Skeletal muscle cell (primary cell): Measurements from ENCODE around the genes SEMA4G, LZTS2 and TLX1.

- RRBS = 75% methylated on average over 1 of the region's 11 CpGs
Observed at GRCh38 chr10:99880176-99880661, 97.8 kb downstream of the ABCC2 start.

GRCh38 chr10:99920823-99921288 is 88.9 kb downstream of the DNMBP start:
- RRBS = no CpG with 5 or more reads among the region's 5 CpGs

- RRBS = no CpG with 5 or more reads among the region's 13 CpGs
Observed at GRCh38 chr10:99930259-99931197, 79.2 kb downstream of the DNMBP start.

DNA sequence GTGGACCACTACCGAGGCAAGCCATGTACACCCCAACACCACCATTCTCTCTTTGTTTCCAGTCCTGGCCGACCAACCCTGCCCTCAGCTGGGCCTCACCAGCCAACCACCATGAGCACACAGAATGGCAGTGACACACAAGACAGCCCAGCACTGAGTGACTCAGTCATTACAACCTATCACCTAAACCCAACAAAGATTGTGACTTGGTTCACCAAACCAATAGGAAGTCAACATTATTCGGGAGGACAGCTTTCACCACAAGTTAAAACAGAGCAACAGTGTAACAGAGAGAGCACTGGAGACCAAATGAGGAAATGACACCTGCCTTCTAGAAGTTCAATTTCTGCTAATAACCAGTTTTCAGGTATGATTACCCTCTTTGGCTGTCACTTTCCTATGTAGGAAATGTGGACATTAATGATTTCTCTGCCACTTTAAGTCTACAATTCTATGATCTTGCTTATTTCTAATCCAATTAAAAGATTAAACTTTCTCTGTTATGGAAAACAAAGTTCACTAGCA is 72.1 kb downstream of the DNMBP start:
- RRBS = no CpG with 5 or more reads among the region's 3 CpGs

GRCh38 chr10:100186274-100186533 is 375 bp upstream of the ERLIN1 start:
- RRBS = no CpG with 5 or more reads among the region's 8 CpGs

DNA sequence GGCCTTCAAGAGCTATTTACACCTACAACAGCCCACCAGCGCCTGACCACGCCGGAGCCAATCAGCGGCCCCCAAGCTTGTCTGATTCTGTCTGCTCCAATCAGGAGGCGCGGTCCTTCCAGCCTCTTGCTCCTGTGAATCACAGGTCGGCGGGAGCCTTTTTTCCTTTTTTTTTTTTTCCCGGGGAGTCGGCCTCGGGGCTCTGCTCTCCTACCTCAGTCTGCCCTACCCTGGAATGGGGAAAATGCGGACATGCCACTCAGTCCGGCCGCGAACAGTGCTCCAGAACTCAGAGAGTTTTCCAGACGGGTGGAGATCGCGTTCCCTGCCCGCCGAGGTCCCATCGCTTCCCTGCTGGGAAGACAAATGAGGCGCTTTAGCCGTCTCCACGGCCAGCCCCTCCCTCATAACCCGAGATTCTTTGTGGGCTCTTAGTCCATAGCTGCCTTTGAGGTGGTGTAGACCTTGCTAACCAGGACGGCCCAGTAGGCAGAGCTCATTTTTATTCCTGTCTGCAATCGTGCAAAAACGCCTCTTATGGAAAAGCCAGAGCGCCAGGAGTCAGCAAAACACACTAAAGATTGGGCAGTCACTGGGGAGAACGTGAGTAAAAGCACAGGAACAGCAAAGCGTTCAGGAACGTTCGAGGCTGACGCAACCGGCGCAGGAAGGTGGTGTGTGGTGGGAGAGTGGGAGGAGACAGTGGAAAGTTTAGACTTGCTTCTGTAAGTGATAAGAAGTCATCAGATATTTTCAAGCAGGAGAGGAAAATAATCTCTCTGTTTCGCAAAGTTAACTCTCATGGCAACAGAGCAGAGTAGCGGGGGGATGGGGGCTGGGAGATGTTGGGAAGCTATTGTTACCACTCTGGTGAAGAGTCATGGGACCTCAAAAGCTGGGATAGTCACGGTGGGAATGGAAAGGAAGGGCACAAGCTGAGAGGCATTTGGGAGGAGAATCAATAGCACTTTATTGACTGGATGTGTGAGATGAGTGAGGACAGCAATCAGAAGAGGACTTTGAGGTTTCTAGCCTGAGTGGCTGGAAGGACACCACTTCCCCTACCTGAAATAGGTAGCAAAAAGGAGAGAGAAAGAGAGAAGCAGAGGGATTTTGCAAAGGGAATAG is 26.7 kb downstream of the SCD start:
- RRBS = under 1% methylated on average over 8 of the region's 39 CpGs

- RRBS = 1% methylated on average over 29 of the region's 59 CpGs
Observed at GRCh38 chr10:100482156-100482840, 19.5 kb downstream of the WNT8B start.

GRCh38 chr10:100569616-100570106 is 33.9 kb downstream of the HIF1AN start:
- RRBS = no CpG with 5 or more reads among the region's 17 CpGs

- RRBS = 2% methylated on average over 20 of the region's 44 CpGs
Observed at GRCh38 chr10:100739688-100740463, 5.5 kb upstream of the PAX2 start.

DNA sequence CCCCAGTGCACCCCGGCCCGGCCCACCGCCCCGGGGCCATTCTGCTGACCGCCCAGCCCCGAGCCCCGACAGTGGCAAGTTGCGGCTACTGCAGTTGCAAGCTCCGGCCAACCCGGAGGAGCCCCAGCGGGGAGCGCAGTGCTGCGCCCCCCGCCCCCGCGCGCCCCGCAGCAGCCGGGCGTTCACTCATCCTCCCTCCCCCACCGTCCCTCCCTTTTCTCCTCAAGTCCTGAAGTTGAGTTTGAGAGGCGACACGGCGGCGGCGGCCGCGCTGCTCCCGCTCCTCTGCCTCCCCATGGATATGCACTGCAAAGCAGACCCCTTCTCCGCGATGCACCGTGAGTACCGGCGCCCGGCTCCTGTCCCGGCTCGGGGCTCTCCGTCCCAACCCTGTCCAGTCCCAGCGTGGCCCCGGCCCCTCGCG is 596 bp downstream of the PAX2 start:
- RRBS = 3% methylated on average over 22 of the region's 42 CpGs

- RRBS = no CpG with 5 or more reads among the region's 4 CpGs
Observed at GRCh38 chr10:100967544-100968441, 1.5 kb upstream of the SEMA4G start.

GRCh38 chr10:100968784-100969736 is at the start of gene SEMA4G:
Gene SEMA4G, plus strand, starts transcription at chr10:100969504.
- RRBS = 1% methylated on average over 12 of the region's 53 CpGs

DNA sequence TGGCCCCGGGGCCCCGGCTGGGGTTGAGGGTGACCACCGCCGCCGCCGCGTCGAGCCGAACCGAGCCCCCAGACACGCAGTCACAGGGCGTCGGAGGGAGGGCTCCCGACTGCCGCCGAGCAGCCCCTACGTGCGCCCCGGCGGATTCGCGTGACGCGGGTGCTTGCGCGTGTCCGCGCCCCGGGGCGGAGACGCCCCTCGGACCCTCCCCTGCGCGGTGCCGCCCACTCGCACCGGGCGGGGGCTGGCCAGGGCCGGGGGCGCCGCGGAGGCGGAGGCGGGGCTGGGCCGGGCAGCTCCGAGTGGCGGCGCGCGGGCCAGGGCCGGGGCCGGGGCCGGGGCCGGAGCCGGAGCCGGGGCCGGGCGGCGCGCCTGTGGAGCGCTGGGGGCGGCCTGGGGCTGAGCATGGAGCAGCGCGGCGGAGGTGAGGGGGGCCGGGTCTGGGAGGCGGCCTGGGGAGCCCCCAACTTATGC is at the start of gene LZTS2:
TSS of gene LZTS2 (plus strand) at position 280 of the 474 bp plus-strand sequence.
- RRBS = under 1% methylated on average over 37 of the region's 67 CpGs

- RRBS = 2% methylated on average over 4 of the region's 32 CpGs
Observed at GRCh38 chr10:101000003-101001090, 739 bp downstream of the LZTS2 start.

DNA sequence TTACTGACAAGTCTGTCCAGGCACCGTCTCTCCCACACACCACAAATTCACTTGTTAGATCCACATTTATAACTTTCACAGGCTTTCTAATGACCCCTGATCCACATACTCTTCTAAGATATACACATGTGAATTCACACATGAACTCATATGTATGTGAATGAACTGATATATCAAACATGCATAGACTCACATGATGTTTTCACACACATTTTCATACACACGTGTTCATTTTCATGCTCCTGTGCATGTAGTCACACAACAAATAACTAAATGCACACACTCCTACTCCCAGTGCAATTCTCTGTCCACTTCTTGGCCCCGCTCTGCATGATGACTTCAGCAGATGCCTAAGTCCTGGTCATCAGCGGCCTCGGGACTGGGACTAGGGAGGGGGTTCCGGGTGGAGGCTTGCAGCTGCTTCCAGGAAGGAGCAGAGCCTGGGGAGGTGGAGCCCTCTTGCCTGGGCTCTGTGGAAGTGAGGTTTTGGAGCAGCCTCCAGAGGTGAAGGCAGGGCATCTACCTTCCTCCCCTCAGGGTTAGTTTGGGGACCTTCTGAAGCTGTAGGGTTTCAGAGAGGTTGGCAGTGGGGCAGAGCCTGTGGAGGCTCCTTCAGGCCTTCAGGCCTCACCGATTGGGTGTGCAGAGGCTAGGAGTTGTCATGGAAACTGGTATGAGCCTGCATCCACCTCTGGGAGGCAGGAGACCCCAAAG is 1.7 kb downstream of the LZTS2 start:
- RRBS = no CpG with 5 or more reads among the region's 7 CpGs

DNA sequence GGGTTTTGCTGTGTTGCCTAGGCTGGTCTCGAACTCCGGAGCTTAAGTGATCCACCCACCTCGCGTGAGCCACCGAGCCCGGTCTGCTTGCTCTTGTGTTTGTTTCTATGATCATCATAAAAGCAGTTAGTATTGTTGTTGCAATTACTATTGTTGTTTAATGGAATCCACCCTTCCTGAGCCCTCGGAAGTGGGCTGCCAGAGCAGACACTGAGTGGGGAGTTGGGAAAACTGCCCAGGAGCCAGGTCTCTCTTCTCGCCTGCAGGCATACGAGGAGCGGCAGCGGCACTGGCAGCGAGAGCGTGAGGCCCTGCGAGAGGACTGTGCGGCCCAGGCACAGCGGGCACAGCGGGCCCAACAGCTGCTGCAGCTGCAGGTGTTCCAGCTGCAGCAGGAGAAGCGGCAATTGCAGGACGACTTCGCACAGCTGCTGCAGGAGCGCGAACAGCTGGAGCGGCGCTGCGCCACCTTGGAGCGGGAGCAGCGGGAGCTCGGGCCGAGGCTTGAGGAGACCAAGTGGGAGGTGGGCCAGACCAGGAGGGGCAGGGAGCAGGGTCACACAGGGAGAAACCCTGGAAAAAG is 5.7 kb downstream of the LZTS2 start:
- RRBS = 95% methylated on average over 4 of the region's 29 CpGs

DNA sequence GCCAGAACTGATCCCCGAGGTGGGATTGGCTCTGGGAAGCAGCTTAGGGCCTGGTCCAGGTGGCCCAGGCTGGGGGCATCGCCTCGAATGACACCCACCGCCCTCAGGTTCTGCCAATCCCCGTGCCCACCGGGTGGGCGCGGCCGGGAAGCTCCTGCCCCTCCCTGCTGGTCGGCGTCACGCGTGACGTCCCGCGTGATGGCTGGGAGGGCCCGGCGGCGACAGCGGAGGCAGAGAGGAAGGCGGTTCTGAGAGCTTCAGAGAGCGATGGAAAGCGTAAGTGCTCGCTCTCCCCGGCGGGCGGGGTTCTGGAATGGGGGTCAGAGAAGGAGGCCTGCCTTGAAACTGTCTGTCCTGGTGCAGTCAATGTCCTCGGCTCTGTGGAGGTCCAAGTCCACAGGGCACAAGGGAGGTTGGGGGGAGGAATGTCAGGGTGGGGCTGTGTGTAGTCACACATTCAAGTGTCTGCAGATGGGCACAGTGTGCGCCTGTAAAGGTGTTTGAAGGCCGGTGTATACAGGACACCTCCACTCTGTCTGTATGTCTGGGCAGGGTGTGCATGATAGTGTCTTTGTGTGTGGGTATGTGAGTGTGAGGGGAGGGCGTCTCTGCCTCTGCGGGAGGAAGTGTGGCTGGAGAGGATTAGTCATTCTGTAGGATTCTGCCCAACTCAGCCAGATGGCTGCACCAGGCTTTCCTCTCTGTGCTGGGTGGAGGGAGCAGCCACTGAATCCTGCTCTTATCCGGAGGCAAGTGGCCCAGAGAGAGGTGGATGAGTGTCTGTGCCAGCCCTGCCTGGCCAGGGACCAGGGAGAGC is 1.4 kb downstream of the SFXN3 start:
- RRBS = under 1% methylated on average over 17 of the region's 33 CpGs

DNA sequence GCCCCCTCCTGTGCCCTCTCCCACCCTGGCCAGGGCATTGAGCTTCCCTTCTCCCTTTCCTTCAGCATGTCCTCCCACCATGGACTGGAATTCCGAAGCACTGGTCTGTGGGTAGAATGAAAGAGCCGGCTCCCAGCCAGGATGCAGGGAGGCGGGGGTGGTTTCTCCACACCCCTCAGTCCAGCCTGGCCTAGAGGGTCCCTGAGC is 32.1 kb downstream of the KAZALD1 start:
- RRBS = no CpG with 5 or more reads among the region's 3 CpGs

- RRBS = 3% methylated on average over 17 of the region's 71 CpGs
Observed at GRCh38 chr10:101130593-101131843, at the start of gene TLX1. Gene TLX1, plus strand, starts transcription at chr10:101131300.

DNA sequence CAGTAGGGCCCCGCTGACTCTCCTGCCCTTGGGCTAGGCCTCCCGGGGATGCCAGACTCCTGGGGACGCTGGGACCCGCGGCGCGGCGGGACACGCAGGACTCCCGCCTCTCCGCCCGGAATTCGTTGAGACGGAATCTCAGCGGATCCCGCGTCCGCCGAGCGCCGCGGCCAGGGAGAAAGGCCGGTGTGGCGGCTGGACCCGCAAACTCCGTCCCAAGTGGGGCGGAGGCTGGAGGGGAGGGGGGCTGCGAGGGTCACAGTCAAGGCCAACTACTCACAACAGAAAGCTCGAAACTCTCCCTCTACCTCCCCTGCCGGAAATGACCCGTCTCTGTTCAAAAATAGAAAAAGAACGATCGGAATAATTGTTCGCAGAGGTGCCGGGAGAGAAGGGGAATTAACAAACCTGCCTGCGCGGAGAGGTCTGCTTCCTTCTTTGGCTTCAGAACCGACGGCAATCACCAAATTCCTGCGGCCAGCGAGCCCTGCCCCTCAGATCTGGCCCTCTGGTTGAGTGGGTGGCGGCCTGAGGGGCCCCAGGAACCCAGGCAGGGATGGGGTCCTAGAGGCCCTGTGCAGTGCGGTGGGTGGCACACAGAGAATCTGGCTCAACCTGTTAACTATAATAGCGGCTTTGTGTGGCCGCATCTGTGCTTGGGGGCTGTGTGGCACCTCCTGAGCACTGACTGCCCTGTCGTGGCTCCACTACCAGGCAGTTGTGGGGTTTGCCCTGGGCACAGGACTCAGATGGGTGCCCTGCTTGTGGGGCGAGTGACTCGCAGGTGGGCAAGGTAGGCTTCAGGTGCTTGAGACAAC is 9.4 kb downstream of the TLX1 start:
- RRBS = 3% methylated on average over 25 of the region's 48 CpGs